ENCODE measurements around a stretch of chr18.

GRCh38 chr18:79962235-79962835 lies 2.1 kb upstream of the HSBP1L1 start:
- PRO-cap, result no peak

GRCh38 chr18:79962836-79963653 lies 1.4 kb upstream of the HSBP1L1 start:
- PRO-cap, result no peak

DNA sequence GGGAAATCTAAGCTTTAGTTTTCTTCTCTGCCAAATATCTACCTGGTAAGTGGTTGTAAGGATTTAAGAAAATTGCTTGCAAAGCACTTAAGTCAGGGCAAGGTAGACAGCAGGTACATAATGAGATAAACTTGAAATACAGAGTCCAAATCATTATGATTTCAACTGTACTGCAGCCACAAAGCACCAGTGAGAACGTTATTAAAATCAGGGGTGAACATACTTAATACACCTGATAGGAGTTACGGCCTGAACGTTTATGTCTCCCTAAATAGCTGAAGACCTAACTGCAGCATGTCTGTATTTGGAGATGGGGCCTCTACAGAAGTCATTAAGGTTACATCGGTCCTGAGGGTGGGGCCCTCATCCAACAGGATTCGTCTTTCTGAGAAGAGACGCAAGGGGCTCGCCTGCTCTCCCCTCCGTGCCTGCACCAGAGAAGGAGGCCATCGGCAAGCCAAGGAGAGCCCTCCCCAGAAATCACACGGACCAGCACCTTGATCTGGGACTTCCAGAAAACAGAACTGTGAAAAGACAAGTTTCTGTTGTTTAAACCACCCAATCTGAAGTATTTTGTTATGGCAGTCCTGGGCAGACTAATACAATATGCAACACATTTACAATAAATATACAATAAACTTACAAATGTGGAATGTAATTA lies 5.9 kb downstream of the HSBP1L1 start:
- PRO-cap, result no peak

DNA sequence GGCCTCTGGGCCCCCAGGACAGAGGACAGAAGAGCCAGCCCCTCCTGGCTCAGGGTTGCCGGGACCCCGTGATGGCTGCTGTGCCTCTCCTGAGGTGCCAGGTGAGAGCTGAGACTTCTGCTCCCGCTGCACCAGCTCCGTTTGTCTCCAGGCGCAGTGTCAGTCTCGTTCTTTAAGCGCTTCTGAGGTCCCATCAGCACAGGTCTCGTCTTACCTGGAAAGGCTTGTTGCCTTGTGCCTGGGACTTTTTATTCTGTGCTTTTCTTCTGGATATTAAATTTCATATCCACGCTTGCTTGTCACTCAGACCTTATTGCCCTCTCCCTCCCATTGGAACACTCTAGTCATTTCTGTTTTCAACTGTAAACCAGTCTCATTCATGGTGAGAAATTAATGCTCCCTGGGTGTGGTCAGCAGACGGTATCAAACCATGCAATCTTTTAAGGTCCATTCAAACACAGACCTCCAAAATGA lies 39.9 kb downstream of the ADNP2 start:
- PRO-cap, result no peak

All from SUDHL5 (cell line).